ENCODE data around the genes AMY2A and PRPF38B.

DNA sequence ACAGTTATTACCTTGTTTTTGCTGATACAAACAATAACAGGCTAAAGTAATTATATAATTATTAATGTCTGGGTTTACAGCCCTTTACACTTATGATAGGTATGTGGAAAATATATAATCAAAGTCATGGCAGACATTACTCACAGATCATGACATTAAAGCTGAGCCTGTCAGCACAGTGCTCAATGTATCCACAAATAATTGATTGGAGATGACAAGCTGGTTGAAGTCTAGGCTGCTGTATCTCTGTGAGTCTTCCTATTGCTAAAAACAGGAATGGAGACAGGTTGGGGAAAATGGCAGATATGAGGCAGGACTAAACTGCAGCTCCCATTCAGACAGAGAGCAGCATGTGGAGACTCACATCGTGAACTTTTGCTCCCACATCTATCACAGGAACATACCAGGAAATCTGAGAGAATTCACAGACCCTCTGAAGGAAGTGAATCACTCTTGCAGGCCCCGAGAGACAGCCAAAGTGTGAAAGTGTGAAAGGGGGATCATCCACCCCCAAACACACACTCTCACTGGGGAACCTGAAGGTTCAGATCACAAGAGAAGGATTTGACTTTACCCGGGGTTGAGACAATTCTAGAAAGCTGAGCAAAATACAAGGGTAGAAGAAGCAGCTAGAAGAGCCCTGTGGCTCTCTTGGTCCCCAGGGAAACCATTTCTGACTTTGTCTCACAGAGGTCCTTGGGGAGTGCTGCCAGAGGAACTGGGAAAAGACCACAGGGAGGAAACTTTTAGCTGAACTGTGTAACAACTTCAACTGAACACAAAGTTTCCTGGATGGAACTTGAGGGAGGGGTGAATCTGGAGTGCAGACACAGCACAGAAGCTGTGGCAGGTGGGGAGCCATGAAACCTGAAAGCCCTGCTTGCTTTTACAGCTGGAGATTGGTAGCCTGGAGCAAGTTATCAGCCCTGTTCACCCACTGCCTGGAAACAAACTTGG, 173.4 kb downstream of the S1PR1 start:
- RRBS = no CpG with 5 or more reads among the region's 3 CpGs

DNA sequence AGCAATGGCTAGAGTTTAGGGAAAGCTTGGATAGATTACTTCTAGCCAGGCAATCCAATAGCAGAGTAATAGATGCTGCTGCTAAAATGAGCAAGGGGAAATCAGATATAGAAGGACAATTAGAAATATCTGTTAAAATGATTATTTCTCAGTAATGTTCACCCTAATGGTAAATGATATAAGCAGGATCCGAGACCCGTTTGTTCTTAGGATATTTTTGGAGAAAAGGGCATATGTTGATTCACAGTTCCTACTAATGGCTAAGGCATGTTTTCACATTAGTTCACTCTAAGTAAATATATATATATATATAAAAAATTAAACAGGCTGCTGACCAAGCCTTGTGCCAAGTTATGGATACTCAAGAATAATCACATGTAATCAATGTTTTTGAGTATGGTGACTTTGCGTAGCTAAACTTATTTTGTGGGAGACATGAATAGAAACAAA, 529.2 kb downstream of the COL11A1 start:
- RRBS = no CpG with 5 or more reads among the region's 3 CpGs

- RRBS = no CpG with 5 or more reads among the region's 5 CpGs
These were observed at the start of gene AMY2A for GRCh38 chr1:103617339-103617741. TSS of gene AMY2A (plus strand) at chr1:103617427.

DNA sequence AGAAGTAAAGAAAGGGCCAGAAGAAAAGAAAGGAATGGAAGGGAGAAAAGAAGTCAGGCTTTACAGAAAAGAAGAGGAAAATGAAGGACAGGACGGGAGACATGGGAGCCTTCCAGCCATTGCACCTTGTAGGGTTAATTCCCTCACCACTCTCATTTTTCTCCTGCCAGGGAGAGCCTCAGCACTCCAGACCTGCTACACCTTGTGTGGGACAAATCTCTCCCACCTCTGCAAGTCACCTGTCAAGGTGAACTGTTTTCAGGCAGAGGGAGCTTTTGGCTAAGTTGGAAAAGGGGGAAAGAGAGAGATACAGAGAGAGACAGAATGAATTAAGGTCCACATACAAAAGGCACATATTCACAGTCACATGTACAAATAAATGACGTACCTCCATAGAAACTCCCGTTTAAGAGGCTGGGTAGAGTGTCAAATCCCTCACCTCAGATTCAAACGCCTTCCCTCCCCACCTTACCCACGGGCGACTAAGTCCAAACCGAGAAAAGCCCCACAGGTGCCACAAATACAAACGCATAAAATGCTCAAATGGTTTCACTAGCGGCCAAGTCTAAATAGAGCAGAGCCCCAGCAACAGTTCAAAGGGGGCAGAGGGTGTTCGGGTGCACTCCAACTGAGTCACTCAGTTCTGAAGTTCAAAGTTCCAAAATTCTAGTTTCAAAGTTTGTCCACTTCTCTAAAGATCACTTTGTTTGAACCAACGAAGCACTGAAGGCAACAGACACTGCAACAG, 1424.4 kb upstream of the PRMT6 start:
- RRBS = no CpG with 5 or more reads among the region's 11 CpGs

DNA sequence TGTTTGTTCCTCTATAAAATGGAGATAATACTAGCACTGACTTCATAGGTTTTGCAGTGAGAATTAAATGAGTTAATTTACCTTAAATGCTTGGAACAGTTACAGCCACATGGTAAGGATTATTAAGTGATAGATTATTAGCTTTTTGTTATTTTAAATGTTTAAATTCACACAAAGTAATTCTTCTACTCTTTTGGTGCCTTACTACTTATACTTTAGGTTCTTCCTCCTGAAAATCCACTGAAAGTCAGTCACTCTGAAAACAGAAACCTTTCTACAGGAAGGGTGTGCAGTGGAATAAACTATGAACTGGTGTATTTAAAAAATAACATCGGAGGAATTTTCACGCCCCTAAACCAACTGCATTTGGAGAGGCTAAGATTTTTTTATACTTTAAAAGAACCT, 279.7 kb downstream of the VAV3 start:
- RRBS = no CpG with 5 or more reads among the region's 2 CpGs

- RRBS = no CpG with 5 or more reads among the region's 5 CpGs
These were observed 225.5 kb downstream of the VAV3 start for GRCh38 chr1:107739283-107739984.

DNA sequence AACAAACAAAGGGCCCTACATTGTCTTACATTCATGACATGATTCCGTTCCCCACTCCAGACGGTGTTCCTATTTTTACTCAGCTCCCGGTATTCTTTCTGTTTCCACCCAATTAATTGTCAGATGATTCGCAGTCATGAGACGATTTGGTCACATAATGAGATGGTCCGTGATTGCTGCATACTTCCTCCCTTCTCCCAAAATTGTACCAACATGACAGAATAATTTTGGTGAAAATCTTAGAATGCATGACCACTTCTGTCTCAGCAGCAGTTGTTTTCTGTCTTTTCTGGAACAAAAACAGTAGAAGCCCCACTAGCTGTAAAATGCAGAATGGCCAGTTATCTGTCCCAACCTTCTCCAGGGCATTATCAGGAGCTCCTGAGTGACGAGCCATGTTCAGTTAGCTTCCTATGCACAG, 73.9 kb upstream of the VAV3 start:
- RRBS = no CpG with 5 or more reads among the region's 7 CpGs

GRCh38 chr1:108692276-108693238, at the start of gene PRPF38B:
TSS of gene PRPF38B (plus strand) at chr1:108692310.
- RRBS = 2% methylated on average over 11 of the region's 66 CpGs

- RRBS = no CpG with 5 or more reads among the region's 6 CpGs
These were observed 1.0 kb downstream of the PRPF38B start for GRCh38 chr1:108693239-108693453.

DNA sequence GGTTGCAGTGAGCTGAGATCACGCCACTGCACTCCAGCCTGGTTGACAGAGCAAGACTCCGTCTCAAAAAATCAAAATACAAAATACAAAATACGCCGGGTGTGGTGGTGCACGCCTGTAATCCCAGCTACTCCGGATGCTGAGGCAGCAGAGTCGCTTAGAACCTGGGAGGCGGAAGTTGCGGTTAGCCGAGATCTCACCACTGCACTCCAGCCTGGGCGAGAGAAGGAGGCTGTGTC, 9.3 kb upstream of the FNDC7 start:
- RRBS = no CpG with 5 or more reads among the region's 11 CpGs

DNA sequence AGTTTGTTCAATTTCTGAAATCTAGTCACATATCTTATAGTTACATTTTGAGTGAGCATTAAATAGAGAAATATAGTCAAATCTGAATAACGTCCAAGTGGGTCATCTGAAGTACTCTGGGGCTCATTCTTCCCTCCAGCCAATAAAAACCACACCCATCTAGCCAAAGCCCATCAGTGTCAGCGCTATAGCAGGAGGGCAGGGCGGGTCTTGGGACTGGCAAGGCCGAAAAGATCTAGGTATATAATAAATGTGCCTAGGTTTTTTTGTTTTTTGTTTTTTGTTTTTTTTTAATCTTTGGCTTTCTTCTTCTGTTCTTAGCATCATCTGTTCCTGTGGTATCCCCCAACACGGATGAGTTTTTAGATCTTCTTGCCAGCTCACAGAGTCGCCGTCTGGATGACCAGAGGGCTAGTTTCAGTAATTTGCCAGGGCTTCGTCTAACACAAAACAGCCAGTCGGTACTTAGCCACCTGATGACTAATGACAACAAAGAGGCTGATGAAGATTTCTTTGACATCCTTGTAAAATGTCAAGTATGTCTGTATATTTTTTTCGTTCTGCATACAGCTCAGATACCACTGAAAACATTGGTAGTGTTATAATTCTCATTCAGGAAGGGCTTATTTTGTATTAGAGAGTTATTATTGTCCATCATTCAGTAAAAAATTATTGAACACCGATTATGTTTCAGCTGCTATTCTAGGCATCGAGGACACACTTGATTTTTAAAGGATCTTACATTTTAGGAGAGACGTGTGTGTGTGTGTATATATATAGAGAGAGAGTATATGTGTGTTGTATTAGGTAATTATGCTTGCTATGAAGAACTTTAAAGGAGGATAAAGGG, 39.4 kb downstream of the CLCC1 start:
- RRBS = no CpG with 5 or more reads among the region's 13 CpGs

DNA sequence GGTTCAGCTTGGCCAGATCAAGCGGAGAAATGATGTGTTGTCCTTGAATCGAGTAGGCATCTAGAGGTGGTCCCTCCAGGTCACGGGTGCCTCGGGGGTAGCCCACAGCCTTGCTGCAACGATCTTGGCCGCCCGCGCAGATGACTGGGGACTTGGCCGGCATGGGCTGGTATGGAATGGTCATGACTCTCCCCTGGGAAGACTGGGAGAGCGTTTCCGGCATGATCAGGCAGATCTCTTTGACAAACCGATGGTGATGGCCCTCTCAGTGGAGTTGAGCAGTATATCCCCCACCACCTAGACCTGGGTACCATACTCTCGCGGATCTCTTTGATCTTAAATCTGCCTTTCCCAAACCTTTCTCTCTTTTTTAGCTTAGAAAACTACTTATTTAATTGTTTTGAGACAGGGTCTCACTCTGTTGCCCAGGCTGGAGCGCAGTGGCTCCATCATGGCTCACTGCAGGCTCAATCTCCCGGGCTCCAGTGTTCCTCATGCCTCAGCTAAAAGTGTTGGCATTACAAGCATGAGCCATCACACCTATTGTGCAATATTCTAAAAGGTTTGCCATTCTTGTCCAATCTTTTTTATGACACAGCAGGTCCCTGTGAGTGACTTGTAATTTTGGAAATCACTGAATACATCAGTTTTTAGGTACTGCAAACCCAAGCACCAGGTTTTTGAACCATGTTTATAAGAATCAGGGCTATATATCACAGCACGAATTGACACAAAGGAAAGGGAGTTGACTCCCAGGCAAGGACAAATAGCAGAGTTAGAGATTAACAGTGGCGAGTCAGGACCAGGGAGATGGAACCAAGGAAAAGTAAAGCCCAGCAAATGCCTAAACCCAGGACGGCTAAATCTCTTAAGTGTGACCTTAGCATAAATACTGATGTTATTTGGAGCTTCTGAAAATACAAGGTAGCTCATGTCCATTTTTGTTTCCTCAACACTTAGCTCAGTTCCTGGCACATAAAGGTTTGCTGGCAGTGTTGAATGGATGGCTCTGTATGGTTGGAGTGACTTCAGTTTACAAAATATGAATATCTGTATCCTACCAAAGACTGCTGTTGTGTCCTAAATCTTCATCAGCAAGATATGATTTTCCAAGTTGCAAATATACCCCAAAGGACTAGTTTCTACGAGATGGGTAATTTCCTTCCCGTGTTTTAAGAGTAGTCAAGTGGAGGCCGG, 7.7 kb downstream of the CFAP276 start:
- RRBS = 85% methylated on average over 2 of the region's 22 CpGs

GRCh38 chr1:109134955-109135222, 21.0 kb downstream of the ELAPOR1 start:
- RRBS = no CpG with 5 or more reads among the region's 1 CpG

GRCh38 chr1:109138185-109138938, 24.4 kb downstream of the ELAPOR1 start:
- RRBS = no CpG with 5 or more reads among the region's 10 CpGs

GRCh38 chr1:109148908-109149781, 35.2 kb downstream of the ELAPOR1 start:
- RRBS = no CpG with 5 or more reads among the region's 11 CpGs

DNA sequence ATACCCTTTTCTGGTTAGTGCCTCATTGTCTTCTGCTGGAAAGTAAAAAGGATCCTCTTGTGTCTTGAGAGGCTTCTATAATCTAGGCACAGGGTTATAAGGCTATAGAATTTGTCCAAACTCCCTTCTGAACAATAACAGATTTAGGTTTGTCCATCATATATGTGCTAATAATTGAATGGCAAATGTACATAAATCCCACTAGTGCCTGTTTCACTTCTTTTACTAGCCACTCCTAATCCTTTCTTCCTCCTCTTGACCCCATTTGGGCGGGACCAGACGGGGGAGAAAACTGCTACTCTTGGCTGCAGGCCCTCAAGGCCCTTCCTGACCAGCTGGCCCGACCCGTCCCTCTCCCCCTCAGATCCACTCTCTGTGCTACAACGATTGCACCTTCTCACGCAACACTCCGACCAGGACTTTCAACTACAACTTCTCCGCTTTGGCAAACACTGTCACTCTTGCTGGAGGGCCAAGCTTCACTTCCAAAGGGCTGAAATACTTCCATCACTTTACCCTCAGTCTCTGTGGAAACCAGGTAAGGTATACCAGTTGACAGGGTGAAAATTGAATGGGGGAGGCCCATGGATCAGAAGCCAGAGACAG, 19.6 kb upstream of the SARS1 start:
- RRBS = no CpG with 5 or more reads among the region's 8 CpGs

DNA sequence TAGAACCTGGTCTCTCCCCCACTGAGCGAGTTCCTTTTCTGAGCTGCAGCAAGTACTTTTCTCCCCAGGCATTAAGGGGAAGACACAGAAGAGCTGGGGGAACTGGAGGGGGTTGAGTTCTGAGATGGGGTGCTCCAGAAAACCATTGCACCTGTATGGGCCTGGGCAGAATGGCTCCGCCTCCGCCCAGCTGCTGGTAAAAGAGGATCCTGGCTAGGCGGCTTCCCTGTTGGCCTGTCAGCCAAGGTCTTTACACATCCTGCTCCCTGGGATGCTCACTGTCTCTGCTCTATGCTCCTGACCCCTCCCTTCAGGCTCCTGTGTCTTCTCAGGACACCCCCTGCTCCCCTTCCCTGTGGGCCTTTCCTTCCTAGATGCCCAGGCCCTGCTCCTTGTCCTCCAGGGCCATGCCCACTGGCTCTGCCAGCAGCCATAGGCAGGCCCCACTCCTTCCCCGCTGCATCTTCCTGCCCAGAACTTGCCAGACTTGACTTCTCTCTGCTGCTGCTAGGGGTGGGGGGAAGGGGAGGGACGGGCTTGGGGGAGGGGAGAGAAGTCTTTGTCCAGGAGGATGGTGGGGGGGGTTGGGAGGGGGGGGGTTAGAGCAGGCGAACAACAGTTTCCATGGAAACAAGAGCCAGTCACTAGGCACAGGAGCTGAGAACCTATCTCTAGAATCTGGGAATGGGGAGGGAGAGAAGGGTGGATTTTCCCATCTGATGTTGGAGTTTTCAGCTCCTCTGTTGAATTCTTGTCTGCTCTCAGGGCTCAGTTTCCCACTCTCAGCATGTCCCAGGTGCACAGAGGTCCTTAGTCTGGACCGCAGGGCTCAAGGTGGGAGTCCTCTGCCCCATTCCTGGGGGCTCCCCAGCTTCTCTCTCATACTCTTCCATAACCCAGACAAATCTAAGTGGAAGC, 10.5 kb downstream of the CELSR2 start:
- RRBS = no CpG with 5 or more reads among the region's 8 CpGs

GRCh38 chr1:109389748-109390673, 7.7 kb downstream of the SORT1 start:
- RRBS = no CpG with 5 or more reads among the region's 5 CpGs

- RRBS = no CpG with 5 or more reads among the region's 14 CpGs
These were observed 898 bp downstream of the SORT1 start for GRCh38 chr1:109396659-109397381.

Data from GM19240 (cell line).